Cardiac atrium fibroblast (primary cell): ENCODE results near the genes CWF19L1, SFXN3, KAZALD1 and TLX1.

GRCh38 chr10:99927433-99927701 is 82.4 kb downstream of the DNMBP start:
- RAMPAGE, long total RNA: no peak

- RAMPAGE, long total RNA: no peak
Measured at GRCh38 chr10:100046013-100046423, 35.7 kb downstream of the CPN1 start.

DNA sequence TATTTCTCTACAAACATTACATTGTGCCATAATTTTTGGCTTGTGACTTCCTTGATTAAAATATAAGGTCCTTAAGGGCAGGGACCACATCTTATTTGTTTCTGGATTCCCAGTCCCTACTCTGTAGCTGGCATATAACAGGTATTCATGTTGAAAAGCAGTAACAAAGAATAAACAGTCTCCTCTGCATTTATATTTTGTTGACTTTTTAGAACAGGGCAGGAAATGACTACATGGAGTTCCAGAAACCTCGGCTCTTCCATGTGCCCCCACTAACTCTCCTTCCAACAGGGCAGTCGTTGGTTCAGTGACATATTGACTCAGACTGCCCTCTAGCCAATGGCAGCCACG is 19.7 kb upstream of the CPN1 start:
- RAMPAGE, long total RNA: no peak

DNA sequence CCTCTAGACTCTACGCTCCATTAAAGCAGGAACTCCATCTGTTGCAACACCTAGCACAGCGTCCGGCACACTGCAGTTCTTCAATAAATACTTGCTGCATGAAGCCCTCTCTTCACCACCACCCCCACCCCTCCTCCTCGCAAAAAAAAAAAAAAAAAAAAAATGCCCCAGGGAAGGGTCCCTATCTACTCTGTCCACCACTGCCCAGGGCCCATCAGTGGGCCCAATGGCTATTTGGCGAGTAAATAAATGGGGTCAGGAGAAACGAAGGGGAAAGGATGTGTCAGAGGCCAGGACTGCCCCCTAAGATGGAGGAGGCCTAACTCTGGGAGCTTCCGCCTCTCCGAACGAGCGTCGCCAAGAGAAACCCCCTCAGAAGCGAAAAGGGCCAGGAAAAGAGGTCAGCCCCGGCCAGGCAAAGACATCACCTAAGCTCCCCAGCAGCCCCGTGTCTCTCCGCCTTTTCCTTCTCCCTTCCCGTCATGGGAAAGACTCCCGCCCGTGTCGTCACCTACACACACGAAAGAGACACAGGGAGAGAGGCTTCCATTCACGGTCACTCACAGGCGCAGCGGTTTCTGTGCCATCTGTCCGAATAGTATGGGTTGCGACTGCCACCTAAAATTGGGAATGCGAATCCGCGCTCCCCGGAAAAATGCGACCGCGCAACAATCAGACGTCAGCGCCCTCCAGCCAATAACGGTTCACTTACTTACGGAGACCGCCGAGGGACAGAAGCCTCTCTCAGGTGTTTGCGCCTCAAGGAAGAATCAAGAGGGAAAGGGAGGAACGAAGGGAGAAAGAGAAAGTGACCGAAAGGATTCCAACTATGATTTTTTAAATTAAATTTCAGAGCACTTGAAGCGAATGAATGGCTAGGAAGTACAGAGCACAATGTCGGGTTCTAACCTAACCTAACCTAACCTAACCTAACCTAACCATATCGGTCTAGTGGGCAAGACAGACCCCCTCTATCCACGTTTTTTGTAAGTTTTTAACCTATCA is at the start of gene CWF19L1:
Gene CWF19L1, minus strand, starts transcription at position 632 of the 1,005 bp plus-strand sequence.
- RAMPAGE, long total RNA: start-site peak on the minus strand centred at position 653 of the sequence, 26 bp wide, 25 and 10 reads in 2 replicates

GRCh38 chr10:100276129-100276474 is 8.7 kb upstream of the CWF19L1 start:
- RAMPAGE, long total RNA: no peak

- RAMPAGE, long total RNA: no peak
Measured at GRCh38 chr10:100326923-100327827, 2.9 kb downstream of the PKD2L1 start.

DNA sequence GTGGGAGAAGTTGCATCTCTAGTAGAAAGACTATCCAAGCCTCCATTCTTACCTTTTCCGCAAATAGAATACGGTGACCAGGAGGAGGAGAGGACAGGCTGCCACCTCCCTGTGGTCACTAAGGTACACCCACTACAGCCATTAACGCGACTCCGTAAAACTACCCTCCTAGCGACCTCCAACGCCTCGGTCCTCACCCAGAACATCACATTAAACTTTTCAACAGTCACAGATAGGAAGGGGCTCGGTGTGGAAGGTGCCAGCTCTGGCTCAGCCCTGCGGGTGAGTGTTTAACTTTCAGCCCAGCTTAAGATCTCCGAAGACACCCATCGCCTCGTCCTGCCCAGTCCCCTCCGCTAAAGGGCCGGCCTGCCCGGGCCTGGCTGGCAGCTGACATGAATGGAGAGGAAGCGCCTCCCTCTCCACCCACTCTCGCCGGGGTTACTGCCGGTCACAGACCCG is 25.9 kb downstream of the SCD start:
- RAMPAGE, long total RNA: no peak

DNA sequence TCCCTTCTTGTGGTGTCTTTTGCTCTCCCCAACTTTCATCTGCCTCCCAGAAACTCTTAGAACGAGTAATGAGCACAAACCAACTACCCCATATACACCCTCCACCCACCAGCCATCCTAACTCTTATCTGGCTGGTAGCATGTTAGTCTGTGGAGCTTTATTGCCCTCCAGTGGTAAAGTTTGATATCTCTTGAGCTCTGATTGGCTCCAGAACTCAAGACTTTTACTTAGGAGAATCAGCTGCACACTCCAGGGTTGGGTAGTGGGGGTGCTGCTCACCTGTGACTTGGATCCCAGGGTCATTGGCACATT is 11.0 kb downstream of the SEC31B start:
- RAMPAGE, long total RNA: no peak

- RAMPAGE, long total RNA: no peak
Measured at GRCh38 chr10:100728775-100729396, 16.5 kb upstream of the PAX2 start.

DNA sequence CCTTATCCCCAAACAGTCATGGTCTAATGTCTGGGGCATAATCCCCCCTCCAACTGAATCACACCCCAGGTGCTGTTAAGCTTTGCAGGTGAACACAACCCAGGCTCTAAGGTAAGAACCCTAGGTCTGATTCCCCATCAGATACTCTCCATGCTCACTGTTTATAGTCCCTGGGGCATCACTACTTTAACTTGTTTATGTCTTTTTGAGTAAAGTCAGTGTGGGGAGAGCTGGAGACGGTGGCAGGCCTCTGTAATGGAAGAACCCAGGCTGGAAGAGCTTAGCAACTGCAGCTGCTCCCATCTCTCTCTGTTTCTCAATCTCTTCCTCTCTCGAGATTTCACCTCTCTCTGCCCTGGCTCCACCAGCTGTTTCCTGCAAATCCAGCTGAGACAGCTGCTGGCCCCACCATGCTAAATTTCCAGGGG is 25.9 kb upstream of the SLF2 start:
- RAMPAGE, long total RNA: no peak

GRCh38 chr10:100986103-100986780 is 1.1 kb downstream of the MRPL43 start:
- RAMPAGE, long total RNA: no peak

DNA sequence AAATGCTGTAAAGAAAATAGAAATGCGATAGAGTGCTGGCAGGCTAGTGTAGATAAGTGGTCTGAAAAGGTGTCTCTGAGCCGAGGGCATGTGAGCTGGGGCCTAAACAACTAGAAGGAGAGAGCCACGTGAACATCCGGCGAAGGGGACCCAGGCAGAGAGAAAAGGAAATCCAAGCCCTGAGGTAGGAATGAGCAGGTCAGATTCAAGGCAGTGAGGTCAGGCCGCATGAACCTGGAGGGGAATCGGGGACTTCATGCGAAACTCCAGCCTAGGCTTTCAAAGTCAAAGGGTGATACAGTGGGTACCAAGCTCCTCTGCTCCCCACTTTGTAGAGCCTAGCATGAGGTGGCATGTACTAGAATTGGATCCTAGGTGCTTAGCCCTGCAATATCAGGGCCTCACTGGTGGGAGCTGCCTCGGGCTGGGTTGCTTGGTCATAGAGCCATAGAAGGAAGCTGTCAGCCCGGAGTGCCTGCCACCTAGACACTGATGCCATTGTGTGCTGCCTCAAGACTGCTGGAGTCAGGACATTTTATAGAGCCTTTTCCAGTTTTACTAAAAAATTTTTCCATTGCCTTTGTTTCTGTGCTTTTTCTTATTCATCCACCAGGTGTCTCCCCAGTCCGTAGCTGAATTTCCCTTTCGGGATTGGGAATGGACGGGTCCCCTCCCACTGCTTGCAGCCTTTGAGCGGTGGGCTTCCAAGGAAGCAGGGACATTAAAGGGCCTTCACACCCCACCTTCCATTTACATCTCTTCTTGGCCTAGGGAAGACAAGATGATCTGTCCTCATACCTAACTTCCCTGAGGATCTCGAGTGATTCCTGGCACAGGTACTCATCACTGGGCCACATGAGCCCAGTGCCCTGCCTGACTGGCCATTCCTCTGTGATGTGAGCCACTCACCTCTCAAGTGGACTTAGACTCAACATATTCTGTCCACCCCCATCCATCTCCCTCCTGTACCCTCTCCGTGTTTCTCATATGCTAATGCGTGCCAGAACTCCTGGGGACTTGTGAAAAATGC is 5.5 kb upstream of the LZTS2 start:
- RAMPAGE, long total RNA: no peak

DNA sequence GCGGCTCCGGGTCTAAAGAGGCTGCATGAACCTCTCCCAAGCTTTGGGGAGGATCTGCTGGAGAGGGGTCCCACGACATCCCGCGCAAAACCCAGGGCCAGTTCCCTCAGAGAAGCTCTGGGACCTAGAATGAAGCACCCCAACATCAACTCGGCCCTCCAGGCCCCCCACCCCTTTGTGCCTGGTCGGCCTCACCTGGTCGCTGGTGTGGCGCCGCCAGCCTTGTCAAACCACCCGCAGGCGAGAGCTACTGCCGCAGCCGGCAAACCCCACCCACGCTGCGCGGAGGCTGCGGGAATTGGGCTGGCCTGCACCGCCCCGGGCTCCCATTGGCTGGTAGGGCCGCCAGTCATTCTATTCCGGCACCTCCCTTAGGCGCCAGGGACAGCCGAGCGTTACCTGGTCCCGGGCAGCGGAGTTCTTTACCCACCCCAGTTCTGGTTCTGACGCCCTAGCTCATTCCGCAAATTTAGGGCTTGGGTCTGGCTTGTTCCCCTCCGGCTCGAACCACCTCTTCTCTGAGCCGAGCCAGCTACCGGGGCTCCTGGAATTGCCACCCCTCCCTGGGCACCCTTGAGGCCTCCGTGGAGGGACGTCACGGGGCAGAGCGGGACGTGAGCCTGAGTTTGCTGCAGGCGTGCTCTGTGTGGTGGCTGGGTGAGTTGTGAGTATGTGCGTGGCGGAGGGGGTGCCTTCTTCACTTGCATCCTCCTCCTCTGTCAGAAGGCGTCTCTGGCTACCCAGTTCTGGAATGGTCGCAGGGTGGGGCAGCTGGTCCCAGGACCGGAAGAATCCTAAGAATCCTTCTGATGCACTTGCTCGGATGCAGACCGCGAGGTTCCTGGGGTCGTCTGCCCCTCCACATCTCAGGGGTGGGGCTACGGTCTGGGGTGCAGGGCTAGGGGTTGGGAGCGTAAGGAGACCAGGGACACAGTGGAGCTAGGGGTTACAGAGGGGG is at the start of gene SFXN3:
Gene SFXN3, plus strand, starts transcription at position 357 of the 958 bp plus-strand sequence.
- RAMPAGE, long total RNA: no peak

GRCh38 chr10:101033024-101033330 is 1.9 kb downstream of the SFXN3 start:
- RAMPAGE, long total RNA: no peak

GRCh38 chr10:101061061-101062171 is at the start of gene KAZALD1:
TSS of gene KAZALD1 (plus strand) at chr10:101061989.
- RAMPAGE, long total RNA: no peak

- RAMPAGE, long total RNA: no peak
Measured at GRCh38 chr10:101062379-101063265, 833 bp downstream of the KAZALD1 start.

- RAMPAGE, long total RNA: no peak
Measured at GRCh38 chr10:101066038-101066526, 4.3 kb downstream of the KAZALD1 start.

DNA sequence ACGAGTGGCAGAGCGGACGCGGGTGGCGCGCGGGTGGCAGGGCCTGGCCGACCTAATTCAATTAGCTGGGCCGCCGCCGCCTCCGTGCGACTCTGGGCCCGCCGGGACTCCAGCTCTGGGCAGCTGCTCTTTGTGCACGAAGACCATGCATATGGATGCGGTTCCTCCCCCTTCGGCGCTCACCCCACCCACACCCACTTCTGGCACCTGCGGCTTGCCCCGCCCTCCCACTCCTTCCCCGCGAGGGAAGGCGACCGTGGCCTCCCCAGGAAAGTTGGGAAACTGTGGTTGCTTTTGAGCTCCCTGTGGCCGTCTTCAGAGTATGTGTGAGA is 7.6 kb upstream of the TLX1 start:
- RAMPAGE, long total RNA: no peak

- RAMPAGE, long total RNA: no peak
Measured at GRCh38 chr10:101130593-101131843, at the start of gene TLX1. TSS of gene TLX1 (plus strand) at chr10:101131300.

- RAMPAGE, long total RNA: no peak
Measured at GRCh38 chr10:101140280-101141097, 9.4 kb downstream of the TLX1 start.